B cell (primary cell): ENCODE data around the genes MAP2K2 and TNFAIP8L1.

DNA sequence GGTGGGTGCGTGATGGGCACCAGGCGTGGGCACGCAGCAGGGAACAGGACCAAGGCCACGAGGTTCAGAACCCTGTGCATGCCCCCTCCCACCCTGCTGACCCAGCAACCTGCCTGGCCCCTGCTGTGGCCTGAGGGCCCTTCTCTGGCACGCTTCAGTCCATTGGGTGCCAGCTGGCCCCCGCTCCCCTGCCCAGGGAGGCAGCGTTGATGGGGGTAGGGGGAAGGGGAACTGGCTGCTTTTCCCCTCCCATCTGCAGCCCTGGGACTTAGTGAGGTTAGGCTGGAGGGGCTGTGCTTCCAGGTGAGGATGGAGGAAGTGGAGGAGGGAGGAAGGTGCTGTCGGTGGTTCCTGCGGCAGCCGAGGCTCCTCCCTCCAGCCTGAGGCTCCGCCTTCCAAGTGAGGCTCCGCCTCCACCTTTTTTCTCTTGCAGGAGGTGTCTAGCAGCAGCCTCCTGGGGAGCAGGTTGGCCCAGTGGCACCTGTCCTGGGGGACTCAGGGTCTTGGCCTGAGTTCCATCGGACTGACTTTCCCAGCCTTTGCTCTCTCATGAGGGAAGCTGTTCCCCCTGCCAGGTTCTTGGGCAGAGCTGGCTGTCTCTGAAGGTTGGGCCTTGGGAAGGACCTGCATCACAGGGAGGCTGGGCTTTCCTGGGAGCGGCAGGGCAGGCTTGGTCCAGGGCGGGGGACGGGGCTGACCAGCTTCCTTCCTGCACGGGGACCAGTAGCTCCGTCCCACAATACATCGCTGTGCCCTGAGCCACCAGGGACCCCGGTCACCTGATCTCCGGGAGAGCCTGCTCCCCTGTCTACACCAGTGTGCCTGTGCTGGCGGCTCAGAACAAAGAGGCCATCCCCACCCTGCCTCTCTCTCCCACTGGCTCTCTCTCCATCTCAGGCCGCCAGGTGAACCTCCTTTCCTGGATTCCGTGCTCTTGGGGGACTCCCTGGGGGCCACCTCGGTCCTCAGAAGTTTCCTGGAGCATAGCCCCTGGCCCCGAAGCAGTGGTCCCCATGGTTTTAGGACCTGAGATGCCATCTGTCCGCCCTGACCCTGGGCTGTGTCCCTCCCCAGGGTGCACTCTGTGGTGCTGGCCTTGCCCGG, 7.4 kb downstream of the PIAS4 start:
- PRO-cap = no peak
- CAGE, long polyA plus RNA = no peak

DNA sequence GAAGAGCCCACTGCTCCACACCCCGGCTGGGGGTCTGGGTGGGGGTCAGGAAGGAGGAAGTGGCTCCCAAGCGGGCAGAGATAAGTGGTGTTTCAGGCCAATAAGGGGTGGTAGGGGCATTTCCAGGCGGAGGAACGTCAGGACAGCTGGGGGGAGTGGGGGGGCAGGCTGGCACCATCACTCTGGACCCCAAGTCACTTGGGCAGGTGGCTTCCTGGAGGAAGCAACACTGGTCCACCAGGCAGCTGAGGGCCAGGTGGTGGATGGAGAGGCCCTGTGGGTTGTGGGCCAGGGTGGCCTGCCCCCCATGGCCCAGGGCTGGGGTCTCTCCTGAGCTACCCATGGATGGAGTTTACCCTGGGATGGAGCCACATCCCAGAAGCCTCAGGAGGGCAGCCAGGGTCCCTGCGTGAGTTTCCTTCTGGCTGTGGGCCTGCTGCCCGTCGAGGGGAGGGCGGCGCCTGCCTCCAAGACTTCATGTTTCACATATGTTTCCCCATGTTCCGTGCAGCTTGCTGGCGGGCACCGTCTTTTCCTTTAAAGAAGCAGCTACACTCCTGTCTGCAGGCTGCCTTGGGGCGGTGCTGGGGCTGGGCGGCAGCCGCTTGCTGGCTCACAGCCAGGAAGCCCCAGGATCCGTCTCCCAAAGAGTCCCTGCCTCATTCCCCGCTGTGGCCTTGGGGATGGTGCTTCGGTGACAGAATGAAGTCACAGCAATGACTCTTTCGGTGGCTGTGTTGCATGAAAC, 24.7 kb downstream of the PIAS4 start:
- PRO-cap = no peak
- CAGE, long polyA plus RNA = no peak

GRCh38 chr19:4047493-4048084, 19.1 kb downstream of the ZBTB7A start:
- PRO-cap = no peak
- CAGE, long polyA plus RNA = no peak

DNA sequence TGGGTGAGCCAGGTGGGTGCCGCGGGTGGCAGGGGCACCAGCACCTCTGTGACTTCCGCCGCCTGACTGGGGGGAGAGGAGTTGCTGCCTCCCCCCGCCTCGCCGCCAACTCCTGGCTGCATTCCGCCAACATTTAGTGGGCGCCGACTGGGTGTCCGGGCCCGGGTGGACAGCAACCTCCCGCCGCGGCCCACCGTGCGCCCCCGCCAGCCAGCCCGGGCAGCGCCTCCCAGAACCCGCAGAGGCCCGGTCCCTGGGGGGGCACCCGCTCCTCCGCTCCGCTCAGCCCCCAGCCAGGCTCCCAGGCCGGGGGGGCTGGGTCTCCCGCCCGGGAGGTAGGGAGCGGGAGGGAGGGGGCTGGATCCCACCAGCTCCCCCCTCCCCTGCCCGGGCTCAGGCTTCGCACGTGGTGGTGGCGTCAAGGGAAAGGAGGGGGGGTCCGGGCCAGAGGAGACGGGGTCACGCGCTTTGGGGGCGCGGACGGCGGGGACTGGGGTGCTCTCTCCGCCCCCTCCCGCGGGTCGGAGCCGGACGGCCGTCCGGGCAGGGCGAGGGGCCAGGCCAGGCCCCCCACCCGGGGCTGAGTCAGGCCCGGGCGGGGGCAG, 1.9 kb downstream of the ZBTB7A start:
- PRO-cap = no peak
- CAGE, long polyA plus RNA = no peak

DNA sequence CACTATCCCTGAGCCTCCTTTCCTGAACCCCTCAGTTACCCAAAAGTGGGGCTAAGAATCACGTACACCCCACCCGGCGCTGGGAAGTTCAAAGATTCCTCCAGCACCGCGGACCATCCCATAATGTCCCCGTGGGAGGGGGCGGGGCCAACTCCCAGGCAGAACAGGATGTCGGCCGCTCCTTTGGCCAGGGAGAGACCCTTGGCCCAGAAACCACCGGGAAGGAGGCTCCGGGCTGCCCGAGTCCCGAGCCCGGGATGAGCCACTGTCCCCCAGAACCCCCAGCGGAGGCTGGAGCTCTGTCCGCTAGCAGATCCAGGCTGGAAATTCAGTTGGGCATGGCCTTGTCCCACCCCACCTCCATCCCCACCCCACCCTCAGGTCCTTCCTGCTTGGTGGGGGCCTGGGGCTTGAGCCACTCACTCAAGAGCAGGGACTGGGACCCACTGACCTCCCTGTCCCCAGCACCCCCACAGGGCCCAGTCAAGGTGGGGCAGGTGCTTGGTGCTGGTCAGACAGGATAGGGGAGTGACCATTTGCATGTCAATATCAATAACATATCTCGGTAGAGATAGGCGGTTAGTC, 11.8 kb upstream of the ZBTB7A start:
- PRO-cap = no peak
- CAGE, long polyA plus RNA = no peak

- PRO-cap = no peak
- CAGE, long polyA plus RNA = no peak
Observed at GRCh38 chr19:4089986-4090265, 23.2 kb upstream of the ZBTB7A start.

GRCh38 chr19:4090266-4090764, 23.6 kb upstream of the ZBTB7A start:
- PRO-cap = no peak
- CAGE, long polyA plus RNA = no peak

- PRO-cap = no peak
- CAGE, long polyA plus RNA = no peak
Observed at GRCh38 chr19:4098104-4098924, 25.6 kb downstream of the MAP2K2 start.

DNA sequence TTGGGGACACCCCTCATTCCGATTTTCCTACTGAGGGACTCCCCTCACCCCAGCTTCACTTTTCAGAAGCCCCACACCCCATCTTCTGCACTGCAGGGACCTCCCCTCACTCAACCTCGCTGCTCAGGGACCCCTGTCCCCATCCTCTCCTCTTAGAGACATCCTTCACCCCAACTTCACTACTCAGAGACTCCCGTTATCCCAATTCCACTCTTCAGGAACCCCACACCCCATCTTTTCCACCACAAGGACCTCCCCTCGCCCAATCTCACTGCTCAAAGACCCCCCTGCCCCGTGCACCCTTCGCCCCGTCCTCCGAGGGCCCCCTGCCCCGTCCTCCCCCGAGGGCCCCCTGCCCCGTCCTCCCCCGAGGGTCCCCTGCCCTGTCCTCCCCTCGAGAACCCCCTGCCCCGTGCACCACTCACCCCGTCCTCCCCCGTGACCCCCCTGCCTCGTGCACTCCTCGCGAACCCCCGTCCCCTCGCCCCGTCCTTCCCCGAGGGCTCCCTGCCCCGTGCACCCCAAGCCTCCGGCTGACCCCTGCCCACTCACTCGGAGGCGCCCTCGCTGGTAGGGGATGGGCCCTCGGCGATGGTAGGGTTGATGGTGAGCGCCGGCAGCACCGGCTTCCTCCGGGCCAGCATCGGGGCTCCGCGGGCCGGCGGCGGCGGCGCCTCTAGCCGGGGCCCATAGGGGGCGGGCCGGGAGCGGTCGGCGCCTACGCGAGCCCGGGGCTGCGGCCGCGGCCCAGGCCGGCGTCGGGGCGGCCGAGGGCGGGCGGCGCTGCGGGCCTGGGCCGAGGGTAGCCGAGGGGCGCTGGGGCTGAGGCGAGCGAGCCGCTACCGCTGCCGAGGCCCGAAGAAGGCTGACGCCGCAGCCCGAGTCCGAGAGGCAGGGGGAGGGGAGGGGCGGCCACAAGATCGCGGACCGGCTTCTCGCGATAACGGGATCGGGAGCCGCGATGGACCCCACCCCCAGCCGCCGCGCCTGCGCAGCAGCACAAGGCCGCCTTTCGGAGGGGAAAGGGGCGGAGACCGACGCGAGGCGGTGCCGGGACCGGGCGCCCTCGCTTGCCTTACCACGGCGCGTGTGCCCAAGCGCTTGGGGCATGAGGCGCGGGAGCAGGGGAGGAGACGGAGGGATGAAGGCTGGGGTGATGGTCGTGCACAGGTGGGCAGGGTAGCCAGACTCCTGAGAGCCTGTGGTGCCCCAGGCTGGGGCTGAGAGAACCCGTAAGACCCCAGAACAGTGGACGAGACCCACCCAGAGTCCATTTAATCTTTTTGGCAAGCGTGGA, at the start of gene MAP2K2:
MAP2K2 (minus strand) TSS at position 891 of the 1,297 bp plus-strand sequence.
- PRO-cap = bidirectional peak, plus-strand start at position 1,030 of the sequence, minus-strand start at position 863 of the sequence
- CAGE, long polyA plus RNA = no peak

DNA sequence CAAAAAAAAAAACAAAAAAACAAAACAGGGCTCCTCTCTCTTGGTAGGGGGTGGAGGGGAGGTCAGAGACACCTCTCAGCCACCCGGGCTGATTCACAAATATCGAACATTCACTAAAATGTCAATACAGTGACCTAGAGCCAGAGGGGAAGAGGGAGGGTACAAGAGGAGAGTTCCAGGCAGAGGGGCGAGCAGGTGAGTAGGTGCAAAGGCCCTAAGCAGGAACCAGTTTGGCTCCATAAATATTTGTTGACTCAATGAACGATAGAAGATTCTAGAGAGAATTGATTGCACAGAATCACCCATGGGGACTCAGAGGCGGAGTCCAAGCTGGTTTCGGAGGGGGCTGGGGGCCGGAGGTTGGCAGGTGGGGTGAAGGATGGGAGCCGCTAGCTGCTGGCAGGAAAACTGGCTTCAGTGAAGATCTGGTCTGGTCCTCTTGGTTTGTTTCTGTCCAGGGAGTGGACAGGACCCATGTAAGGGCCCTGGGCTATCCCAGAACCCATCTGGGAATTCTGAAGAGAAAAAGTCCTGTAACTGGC, 809 bp upstream of the CREB3L3 start:
- PRO-cap = no peak
- CAGE, long polyA plus RNA = no peak

- PRO-cap = no peak
- CAGE, long polyA plus RNA = no peak
Observed at GRCh38 chr19:4366240-4367199, 23.2 kb downstream of the MPND start.

- PRO-cap = no peak
- CAGE, long polyA plus RNA = no peak
Observed at GRCh38 chr19:4389983-4390441, 10.3 kb downstream of the SH3GL1 start.

- PRO-cap = no peak
- CAGE, long polyA plus RNA = no peak
Observed at GRCh38 chr19:4543085-4543976, 3.5 kb upstream of the LRG1 start.

DNA sequence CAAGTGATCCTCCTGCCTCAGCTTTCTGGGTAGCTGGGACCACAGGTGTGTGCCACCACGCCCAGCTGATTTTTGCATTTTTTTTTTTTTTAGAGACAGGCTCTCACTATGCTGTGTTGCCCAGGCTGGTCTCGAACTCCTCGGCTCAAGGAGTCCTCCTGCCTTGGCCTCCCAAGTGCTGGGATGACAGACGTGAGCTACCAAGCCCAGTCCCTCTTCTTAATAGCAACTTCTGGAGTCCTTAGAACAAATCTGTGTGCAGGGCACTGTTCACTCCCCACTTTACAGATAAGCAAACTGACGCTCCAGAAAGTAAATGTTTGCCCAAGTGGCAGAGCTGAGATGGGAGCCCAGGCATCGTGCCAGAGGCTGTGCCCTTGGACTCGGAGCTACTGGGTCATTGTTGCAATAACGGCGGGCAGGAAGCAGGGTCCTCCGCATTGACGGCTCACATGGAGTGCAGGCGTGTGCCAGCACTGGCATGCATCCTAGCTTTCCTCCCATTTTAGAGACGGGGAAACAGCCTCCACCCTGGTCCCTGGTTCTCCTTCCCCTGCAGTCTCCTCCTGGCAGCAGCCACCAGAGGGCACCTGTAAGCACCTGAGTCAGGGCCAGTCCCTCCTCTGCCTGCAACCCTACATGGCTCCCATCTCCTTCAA, 7.4 kb upstream of the LRG1 start:
- PRO-cap = no peak
- CAGE, long polyA plus RNA = no peak

DNA sequence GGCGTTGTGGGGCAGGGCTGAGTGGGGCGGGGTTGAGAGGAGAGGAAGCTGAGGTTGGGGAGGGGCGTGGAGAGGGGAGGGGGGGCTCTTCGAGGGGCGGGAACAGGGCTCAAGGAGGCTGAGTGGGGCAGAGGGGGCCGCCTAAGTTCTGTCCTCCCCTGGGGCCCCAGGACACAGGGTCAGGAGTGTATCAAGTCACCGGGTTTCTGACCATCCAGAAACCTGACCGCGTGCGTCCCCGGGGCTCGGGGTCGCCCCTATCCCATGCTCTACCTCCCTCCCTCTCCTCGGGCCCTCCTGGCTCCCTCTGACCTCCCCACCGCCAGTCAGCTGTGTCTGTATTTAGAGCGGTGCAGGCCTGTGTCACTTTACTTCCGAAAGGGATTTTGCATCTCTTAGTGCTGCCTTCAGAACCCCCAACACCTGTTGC, 38.7 kb upstream of the SEMA6B start:
- PRO-cap = no peak
- CAGE, long polyA plus RNA = no peak

DNA sequence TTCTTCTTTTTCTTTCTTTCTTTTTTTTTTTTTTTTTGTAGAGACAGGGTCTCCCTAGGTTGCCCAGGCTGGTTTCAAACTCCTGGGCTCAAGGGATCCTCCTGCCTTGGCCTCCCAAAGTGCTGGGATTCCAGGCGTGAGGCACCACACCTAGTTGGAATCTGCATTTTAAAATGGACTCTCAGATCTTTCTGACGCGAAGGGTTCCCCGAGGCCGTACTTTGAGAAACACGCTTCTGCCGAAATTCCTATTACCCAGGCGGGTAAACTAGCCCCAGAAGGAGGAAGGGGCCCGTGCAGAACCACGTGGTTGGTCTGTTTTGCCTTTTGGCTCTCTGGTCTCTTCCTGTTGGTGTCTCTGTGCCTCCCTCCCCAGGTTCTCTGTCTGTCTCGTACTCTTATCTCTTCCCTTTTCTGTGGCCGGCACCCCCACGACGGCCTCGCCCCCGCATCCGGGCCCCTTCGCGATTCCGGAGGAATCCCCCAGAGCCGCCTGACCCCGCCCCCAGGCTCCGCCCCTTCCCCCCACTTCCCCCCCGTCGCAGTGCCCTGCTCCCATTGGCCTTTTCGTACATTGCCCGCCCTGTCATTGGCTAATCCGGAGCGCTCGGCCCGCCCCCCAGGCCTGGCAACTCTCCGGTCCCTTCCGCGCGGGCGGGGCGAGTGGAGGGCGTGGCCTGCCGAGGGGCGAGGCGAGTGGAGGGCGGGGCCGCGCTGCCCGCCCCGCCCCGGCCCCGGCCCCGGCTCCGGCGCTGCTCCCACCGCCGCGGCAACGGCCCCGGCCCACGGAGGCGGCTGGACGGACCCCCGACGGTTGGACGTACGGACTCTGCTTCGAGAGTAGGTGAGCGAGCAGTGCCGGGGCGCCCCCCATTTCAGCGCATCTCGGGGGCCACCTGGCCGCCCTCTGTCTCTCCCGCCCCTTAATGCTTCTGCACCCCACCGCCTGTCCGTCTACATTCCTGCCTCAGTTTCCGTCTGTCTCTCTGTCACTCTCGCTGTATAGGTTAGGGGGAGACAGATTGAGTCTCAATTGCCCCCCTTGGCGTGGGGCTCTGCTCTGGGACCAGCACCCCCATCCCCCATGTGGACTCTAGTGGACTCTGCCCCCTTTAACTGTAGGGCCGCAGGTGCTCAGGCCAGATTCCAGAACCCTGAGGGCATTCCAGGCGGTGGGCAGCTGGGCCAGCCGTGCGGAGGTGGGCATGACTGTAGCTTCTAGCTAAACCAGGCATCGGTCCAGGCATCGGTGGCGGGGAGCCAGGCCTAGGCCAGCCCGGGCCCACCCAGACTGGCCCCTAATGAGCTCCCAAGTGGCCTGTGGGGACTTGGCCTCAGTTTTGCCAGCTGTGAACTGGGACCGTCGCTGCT, at the start of gene TNFAIP8L1:
TNFAIP8L1 (plus strand) TSS at position 731 of the 1,371 bp plus-strand sequence.
- PRO-cap = unidirectional peak, minus-strand start at position 387 of the sequence
- CAGE, long polyA plus RNA = start-site peak on the plus strand centred at position 753 of the sequence, 46 bp wide, 290 and 314 reads in 2 replicates

GRCh38 chr19:4660477-4660986, 9.6 kb downstream of the MYDGF start:
- PRO-cap = no peak
- CAGE, long polyA plus RNA = no peak

GRCh38 chr19:4676160-4676545, 6.0 kb upstream of the MYDGF start:
- PRO-cap = no peak
- CAGE, long polyA plus RNA = no peak

DNA sequence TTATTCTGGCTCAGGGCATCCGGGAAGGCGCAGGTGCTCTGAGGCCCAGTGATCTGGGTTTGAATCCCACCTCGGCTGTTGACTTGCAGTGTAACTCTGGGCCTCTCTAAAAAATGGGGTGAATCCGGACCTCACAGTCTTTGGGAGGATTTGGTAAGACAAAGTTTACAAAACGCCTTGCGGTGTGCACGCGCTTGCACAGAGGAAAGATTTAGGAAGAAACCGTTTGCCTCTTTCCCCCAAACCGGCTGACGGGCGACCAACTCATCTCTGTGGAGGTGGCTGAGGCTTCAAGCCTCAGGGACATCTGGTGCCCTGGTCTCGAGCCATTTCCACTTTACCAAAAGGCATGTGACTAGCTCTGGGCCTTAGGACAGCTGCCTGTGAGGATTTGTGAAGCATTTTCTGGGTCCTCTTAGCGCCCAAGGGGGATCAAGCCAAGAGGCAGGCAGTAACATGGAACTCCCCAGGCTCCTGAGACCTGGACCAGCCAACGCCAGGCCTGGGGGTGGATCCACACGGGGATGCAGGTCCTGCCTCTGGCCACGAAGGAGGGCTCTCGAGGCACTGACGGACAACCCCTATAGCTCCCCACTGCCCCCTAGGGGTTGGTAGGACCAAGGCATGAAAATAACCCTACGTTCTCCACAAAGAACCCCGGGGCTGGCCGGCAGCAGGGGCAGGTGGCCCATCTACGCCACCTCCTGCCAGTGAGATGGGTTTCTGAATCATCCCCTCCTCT, 6.8 kb upstream of the MYDGF start:
- PRO-cap = no peak
- CAGE, long polyA plus RNA = no peak

GRCh38 chr19:4832106-4832321, 502 bp upstream of the TICAM1 start:
- PRO-cap = no peak
- CAGE, long polyA plus RNA = no peak